ENCODE measurements around the genes FBXO46 and MEIOSIN.

DNA sequence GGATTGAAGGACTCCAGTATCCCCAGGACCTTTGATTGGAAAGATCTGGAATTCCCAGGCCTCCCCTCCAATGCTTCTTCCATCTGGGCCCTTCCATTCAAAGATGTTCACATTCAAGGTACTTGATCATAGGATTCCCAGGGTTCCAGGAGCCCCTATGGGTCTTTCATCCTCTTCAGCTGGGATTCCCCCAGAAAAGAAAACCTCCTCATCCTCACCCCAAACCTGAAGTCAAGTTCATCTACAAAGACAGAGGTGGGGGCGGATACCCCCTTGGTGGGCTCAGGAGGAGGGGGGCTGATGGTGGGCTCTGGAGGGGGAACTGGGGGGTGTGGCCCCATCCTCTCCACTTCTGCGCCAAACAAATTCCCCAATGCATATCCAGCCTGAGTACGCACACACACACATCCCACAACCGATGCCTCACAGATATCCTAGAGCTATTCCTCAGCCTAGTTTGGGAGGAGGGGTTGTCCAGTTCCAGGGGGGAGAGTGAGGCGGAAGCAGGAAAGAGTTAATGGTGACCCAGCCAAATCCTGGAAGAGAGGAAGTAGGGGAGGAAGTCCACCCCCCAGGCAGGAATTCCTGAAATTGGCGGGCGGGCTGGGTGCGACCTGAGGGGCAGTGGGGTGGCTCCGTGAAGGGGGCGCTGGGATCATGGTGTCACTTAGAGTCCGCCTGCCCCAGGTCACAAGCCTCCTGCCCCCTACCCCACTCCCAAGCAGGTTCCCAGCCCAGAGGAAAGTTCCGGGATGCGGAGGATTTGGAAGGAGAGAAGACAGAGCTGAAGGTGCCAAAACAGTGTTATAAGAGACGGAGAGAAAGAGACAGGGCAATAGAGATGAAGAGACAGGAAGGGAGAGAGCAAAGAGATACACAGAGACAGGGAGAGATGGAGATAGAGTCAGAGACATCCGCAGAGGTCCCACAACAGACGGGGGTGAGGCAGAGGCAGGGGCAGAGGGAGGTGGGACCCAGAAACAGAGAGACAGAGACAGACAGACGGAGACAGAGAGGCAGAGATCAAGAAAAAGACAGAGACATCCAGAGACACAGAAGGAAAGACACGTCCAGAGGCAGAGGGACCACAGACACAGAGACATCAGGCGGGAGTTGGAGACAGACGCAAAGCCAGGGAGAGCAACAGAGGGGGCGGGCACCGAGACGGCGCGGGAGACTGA lies 810 bp downstream of the GPR4 start:
- RRBS: no CpG with 5 or more reads among the region's 25 CpGs

DNA sequence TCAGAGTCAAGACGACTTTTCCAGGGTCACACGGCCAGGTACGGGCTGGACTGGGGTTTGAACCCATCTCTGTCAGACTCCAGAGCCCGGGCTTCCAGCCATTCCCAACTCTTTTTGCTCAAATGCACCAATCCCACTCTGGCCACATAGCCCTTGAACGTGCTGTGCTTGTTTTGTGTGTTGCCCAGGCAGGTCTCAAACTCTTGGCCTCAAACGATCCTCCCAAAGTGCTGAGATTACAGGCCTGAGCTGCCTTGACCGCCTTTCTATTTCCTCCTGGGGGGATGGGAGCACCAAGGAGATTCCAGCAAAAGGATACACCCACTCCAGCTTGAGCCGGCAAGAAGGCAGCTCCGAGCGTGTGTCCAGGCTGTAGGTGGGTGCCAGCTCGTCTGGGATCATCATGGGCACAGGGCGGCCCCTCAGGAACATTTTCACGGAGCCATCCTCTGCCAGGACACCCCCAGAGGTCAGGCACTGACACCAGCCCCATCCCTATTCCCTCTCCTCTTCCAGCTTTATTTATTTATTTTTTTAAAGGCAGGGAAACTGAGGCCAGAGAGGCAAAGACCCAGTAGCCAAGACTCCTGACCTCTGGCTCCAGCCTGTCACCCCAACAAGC lies 900 bp downstream of the EML2 start:
- RRBS: no CpG with 5 or more reads among the region's 13 CpGs

- RRBS: 3% methylated on average over 20 of the region's 45 CpGs
Measured at GRCh38 chr19:45645202-45645905, 6.2 kb upstream of the EML2 start.

GRCh38 chr19:45730268-45731271 lies at the start of gene FBXO46:
Gene FBXO46 (minus strand): TSS chr19:45730896.
- RRBS: 2% methylated on average over 28 of the region's 51 CpGs

- RRBS: 94% methylated on average over 11 of the region's 46 CpGs
Measured at GRCh38 chr19:45733241-45733691, at the start of gene MEIOSIN. Gene MEIOSIN (plus strand): TSS chr19:45733439.

GRCh38 chr19:45999295-46000506 lies 4.4 kb downstream of the CCDC61 start:
- RRBS: no CpG with 5 or more reads among the region's 33 CpGs

GRCh38 chr19:46181497-46182108 lies 33.6 kb downstream of the IGFL2 start:
- RRBS: no CpG with 5 or more reads among the region's 6 CpGs

DNA sequence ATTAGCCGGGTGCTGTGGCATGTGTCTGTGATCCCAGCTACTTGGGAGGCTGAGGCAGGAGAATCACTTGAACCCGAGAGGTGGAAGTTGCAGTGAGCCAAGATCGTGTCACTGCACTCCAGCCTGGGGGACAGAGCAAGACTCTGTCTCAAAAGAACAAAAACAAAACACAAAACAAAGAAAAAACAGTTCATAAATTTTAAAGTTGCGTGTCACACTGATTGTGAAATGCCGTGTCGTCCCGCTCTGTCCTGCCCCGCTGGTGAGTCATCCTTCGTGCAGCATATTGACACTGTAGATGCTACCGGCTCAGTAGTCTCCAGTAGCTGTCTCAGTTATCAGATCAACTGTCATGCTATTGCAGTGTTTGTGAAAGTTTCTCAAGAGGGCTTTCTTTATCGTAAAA lies 36.5 kb upstream of the IGFL1 start:
- RRBS: no CpG with 5 or more reads among the region's 11 CpGs

- RRBS: no CpG with 5 or more reads among the region's 8 CpGs
Measured at GRCh38 chr19:46299556-46300250, 2.9 kb downstream of the HIF3A start.

DNA sequence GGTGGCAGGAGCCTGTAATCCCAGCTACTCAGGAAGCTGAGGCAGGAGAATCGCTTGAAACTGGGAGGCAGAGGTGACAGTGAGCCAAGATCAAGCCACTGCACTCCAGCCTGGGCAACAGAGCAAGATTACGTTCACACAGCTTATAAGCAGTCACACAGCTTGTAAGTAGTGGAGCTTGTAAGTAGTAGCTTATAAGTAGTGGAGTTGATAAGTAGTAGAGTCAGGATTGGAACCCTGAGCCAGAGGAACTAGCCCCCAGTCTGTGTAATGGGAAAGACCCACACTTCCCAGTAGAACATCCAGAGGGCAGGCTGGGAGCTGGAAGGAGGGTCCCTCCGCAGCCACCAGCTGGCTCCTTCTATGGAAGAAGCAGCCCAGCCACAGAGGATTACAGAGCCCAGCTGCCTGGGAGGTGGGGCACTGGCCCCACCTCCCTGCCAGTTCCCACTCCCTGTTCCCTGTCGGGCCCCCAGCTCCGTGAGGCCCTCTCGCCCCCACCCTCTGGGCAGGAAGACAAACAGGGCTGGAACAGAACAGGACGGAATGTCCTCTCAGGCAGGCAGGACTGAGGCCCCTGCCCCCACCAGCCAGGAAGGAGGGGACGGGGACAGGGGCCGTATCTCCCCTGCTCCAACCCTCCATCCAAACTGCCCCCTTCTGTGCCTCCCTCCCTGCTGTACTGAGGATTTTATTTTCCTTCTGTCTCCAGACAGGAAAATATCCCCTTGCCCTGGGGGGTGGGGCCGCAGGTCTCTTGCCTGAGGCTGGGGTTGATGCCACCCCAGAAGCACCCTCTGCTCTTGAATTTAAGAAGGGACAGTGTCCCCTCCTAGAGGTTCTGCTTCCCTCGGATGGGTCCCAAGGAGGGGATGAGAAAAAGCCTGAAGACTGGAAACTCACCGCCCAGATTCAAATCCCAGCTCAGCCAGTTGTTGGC lies 4.0 kb downstream of the HIF3A start:
- RRBS: no CpG with 5 or more reads among the region's 12 CpGs

DNA sequence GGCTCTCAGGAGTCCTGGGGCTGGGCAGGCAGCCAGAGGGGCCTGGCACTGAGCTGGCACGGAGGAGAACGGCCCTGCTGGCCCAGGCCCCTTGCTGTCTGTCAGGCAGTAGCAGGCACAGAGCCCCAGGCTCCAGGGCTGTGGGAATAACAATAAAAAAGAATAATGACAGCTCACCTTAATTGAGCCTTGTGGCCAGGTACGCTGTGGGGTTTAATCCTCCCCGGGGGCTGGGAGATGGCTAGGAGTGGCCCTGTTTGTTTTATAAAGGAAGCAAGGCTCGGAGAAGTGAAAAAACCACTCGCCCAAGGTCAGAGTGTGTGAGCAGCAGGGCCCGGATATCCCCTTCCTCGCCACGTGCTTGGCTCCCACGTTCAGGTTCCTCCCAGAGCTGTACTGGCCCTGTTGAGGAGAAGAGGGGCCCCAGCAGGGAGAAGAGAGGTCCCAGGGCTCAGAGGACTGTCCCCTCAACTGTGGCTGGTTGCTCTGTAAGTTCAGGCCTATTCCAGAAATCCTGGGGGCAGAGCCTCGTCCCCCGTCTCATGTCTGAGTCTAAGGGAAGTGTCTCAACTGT lies 3.7 kb downstream of the PPP5C start:
- RRBS: 14% methylated on average over 1 of the region's 12 CpGs

- RRBS: no CpG with 5 or more reads among the region's 12 CpGs
Measured at GRCh38 chr19:46383635-46384194, 29.6 kb downstream of the CCDC8 start.

- RRBS: no CpG with 5 or more reads among the region's 8 CpGs
Measured at GRCh38 chr19:46522792-46523535, 27.3 kb upstream of the PNMA8B start.

- RRBS: 3% methylated on average over 2 of the region's 49 CpGs
Measured at GRCh38 chr19:46633908-46634761, 1.9 kb downstream of the GNG8 start.

DNA sequence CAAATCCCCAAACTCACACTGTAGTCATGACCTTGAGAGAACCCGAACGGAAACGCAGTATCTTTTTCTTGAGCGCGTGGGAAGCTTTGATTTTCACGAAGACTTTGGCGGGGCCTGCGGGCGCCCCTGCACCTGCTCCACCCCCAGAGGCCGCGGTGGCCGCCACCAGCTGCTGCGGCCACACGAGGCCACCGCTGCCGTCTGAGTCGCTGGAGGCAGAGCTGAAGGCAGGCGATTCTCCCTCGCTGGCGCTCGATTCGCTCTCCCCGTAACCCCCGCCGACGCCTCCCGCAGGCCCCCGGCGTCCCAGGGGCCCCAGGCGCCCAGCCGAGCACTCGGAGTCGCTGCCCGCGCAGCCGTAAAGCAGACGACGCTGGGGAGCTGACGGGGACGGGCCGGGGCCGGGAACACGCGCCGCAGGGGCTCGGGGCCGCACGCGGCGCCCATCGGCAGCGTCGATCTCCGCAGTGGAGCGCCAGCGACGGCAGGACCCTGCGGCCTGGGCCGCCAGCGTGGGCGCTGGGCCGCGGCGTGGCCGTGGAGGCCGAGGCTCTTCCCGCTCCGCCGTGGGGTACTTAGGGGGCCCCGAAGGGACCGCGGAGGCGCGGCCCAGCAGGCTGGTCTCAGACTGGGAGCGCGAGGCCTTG lies 12.4 kb downstream of the DACT3 start:
- RRBS: 18% methylated on average over 9 of the region's 76 CpGs

DNA sequence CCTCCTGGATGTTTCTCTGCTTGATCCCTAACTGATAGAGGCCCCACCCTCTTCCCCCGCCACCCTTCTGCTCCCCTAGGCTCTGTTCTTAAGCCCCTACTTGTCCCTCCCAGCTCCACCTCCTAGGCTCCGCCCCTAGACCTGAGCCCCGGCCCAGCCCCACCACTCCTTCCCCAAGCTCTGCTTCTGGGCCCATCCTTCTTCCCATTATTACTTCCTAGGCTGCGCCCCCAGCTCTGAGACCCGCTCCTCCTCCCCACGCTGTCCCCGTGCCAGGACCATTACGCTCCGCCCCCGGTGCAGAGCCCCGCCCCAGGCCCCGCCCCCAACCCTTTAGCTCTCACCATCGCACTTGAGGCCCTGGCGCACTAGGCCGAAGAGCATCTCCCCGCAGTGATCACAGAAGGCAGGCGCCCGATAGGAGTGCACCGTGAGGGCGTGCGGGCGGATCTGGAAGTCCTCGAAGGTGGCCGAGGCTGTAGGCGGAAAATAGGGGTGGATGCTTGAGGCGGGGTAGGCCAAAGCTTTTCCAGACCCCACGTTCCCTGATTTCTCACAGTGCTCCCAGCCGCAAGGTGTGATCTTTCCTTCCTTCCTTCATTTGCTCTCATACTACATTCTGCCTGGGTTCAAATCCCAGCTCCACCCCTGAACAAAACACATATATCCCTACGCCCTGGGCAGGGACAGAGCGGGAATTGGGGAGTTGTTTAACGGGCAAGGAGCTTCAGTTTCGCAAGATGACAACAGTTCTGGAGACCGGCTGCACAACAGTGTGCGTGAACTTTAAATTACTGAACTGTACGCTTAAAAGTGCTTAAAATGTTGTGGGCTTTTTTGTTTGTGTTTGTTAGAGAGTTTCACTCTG lies 6.1 kb downstream of the PRKD2 start:
- RRBS: no CpG with 5 or more reads among the region's 35 CpGs

DNA sequence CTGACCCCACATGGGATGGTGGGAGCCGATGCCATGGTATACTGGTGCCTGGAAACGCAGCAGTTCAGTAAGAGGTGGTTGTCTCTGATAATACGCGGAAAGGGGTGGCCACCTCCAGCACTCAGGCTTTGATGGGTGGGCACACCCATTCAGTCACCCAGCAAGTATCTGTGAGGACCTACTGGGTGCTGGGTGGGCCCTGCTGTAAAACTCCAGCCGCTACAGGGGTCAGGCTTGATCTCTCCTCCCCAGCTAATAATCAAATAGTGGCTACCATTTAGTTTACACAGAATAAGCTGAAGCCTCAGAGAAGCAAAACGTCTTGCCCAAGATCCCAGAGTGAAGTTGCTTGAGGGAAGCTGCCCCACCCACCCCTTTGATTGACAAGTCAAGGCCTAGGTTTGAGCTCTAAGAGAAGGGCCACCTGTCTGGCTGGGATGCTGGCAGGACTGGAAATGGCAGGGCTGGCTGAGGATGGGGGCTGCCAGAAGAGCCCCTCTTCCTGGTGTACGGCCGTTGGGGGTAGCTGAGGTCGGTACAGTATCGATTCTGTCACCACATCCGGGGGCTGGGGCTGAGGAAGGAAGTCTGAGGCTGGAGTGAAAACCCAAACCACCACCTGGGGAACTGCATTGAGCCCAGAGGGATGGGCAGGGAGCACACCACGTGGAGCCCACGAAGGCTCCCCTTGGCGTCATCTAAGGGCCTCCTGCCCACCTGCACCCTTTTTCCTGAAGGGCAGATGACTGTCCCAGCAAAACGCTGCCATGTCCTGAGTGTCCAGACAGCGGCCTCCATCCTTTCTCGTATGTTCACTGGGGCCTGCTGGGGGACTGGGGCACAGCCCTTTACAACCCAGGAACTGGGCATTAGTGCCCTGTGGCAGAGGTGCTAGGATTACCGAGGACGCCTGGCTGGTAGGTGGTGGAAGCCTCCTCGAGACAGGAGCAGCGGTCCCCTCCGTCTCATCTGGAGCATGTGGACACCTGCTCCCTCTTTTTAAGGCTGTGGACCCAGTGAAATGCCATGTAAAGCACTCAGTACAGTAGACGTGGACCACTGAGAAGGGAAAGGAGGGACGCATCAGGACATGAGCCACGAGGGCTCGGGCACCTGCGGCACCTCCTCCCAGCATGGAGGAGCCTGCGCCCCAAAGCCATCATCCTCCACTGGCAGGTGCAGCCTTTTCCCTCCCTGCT lies 1.4 kb upstream of the PRKD2 start:
- RRBS: no CpG with 5 or more reads among the region's 28 CpGs

DNA sequence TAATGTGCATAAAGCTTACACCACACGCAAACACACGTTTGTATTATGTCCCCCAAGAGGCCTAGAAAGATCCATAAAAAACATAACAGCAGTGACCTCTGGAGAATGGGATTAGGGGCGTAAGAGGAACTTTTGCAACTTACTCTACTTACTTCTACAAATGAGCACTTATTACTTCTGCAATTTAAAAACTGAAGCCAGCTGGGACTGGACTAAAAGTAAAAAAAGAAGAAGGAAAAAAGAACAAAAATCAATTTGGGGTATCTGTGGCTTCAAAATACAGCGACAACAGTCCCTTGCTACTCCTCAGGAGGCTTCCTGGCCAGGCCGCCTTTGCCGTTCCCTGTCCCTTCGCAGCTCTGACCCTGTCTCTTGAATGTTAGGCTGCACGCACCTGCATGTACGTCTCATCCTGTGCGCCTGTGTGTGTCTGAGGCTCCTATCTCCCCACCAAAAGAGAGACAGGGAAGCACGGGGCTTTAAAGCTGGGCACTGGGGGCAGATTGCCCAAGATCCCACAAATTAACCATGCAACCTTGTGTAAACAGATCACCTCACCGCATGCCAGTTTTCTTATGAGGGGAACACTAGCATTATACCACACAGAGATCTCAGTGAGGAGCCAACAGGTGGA lies 12.1 kb upstream of the FKRP start:
- RRBS: no CpG with 5 or more reads among the region's 12 CpGs

GRCh38 chr19:46739063-46739964 lies 6.5 kb upstream of the FKRP start:
- RRBS: no CpG with 5 or more reads among the region's 23 CpGs

DNA sequence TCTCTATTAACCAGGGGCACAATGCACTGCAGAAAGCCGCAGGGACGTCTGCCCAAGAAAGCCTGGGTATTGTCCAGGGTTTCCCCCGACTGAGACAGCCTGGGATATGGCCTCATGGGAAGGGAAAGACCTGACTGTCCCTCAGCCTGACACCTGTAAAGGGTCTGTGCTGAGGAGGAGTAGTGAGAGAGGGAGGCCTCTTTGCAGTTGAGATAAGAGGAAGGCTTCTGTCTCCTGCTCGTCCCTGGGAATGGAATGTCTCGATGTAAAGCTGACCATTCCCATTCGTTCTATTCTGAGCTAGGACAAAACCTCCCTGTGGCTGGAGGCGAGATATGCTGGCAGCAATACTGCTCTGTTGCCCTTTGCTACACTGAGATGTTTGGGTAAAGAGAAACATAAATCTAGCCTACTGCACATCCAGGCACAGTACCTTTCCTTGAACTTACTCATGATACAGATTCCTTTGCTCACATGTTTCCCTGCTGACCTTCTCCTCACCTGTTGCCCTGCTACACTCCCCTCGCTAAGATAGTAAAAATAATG lies 19.7 kb downstream of the SLC1A5 start:
- RRBS: no CpG with 5 or more reads among the region's 8 CpGs

All from mononuclear cell (primary cell).